RPMI7951 (cell line): Measurements from ENCODE around the gene MYCL.

DNA sequence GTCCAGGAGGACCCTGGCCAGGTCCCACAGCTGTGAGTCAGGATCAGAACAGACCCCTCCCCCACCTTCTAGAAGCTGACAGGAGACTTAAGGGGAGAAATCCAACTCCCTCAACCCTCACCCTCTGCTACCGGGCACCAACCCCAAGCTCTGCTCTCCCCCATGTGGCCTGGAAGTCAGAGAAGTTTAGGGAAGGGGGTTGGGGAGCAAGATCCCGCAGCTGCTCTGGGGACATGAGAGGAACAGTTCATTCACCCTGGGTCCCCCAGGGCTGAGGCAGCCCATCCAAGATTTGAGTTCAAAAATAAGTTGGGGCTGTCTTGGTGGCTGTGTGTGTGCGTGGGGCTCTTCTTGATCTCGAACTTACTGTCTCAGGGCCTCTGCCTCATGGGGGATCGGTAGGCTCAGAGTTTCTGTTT is 1.3 kb downstream of the FHL3 start:
- RAMPAGE, long total RNA, result no peak

- RAMPAGE, long total RNA, result no peak
Measured at GRCh38 chr1:38270316-38270930, 223.8 kb upstream of the POU3F1 start.

DNA sequence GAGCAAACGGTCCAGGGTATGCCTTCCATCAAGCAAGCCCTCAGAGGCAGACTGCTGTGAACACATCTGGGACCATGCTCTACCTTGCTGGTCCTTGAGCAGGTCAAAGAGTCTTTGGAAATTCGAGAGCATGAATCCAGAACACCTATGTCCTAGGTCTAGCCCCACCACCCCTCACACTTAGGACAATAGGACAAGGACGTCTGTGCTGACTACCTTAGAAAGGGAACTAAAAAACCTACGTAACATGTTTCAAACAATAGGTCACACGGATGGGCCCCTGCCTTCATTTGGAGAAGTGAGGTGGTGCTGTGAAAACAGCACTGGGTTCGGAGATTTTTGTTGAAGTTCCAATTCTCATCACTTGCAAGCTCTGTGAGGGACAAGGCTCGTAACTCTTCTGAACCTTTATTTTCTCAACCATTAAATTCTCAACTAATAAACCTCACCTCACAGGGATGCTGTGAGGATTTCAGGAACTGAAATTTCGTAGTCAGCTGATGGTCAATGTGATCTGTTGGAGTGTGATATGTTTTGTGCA is 377.3 kb downstream of the RRAGC start:
- RAMPAGE, long total RNA, result no peak

GRCh38 chr1:38727922-38728938 is 131.3 kb downstream of the RRAGC start:
- RAMPAGE, long total RNA, result no peak

- RAMPAGE, long total RNA, result no peak
Measured at GRCh38 chr1:38857519-38857764, 2.1 kb downstream of the RRAGC start.

GRCh38 chr1:39081882-39082075 is 55.6 kb downstream of the NDUFS5 start:
- RAMPAGE, long total RNA, result no peak

DNA sequence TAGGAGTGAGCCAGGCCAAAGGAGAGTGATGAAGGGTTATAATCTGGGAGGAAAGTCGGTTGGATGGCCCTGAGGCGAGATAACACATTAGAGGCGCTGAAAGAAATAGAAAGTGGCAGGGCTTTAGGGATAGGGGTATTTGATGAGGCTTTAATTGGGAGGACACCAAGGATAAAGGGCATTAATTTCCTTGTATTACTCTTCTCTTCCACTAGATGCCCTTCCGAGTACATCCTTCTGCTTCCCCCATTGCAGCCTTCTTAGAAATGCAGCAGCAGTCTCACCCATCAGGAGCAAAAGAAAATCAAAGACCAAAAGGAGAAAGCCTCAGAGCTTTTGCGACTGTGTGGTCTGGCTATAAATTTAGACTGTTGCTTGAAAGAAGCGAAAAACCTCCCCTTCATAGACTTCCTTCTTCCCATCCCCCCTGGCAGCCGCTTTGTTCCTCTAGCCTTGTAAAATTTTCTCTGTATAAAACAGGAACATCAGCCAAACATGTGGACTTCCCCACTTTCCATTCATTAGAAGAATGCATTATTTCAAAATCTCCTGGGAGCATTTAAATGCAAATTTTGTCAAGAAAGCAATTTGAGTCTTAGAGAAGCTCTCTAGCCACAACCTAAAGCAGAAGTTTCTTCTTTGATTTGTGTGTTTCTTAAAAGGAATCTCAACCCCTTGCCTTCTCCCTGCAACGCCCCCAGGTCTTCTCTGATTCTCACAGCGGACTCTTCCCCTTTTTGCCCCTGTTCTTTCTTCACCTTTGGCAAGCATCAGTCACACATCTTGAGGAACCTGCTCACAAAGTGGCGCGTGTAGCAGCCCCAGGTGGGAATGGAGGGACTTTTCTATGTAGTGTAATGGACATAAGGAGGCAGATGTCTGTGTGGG is 76.6 kb downstream of the NDUFS5 start:
- RAMPAGE, long total RNA, result no peak

DNA sequence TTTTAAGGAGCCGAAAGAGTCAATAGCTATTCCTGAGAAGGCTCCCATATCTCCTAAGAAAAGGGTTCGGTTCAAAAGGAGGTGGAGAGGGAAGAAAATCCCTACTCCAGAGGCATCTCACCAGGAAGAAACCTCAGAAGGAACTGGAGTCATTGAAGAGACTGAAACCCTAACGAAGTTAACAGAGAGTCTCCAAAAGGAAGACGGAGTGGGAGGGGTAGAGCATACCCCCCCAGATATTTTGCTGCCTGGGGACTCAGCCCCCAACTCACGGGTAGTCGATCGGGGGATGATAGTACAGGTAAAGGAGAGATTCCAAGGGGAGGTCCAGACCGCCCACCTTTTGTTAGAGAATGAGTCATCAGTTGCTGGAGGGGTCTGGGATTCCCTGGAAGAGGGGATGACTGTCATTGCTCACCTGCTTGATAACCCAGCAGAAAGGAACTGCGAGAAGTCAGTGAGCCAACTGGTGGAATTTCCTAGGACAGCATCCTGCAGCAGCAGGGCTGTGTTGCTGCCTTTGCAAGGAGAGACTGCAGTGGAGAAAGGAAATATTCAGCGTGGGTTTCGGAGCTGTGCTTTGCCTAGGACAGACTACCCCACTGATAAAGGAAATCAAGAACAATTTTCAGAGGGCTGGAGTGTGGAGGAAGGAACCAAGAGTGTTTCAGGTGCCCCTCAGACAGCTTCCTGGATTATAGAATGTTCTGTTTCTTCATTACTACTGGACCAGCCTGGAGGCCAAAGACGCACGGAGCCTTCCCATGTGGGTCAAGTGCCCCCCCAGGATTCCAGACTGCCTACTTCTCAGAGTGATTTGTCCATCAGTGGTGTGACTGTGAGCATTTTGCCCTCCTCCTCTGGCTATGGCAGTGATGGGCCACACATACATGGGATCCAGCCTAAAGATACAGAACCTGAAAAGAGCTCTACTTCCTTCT is 64.5 kb downstream of the MACF1 start:
- RAMPAGE, long total RNA, result no peak

- RAMPAGE, long total RNA, result no peak
Measured at GRCh38 chr1:39328074-39329122, 123.9 kb downstream of the MACF1 start.

DNA sequence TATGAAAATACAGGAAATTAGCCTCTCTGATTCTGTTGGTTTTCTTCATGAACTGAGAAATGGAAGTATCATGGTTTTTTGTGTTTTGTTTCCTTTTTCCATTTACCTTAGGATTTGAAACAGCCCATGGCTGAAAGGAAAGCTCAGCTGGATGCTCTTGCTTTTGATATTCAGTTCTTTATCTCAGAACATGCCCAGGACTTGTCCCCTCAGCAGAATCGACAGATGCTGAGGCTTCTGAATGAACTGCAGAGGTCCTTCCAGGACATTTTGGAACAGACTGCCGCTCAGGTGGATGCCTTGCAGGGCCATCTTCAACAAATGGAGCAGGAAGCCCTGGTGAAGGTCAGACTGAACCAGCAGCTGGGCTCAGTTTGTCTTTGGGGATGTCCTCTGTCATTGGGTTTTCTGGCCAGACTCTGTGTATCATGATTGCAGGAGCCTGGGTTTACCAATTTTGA is 142.4 kb downstream of the MACF1 start:
- RAMPAGE, long total RNA, result no peak

GRCh38 chr1:39357338-39358009 is 134.0 kb upstream of the BMP8A start:
- RAMPAGE, long total RNA, result no peak

GRCh38 chr1:39378982-39379599 is 112.3 kb upstream of the BMP8A start:
- RAMPAGE, long total RNA, result no peak

- RAMPAGE, long total RNA, result no peak
Measured at GRCh38 chr1:39439048-39439682, 52.3 kb upstream of the BMP8A start.

- RAMPAGE, long total RNA, result no peak
Measured at GRCh38 chr1:39515723-39516039, 24.2 kb downstream of the BMP8A start.

- RAMPAGE, long total RNA, result no peak
Measured at GRCh38 chr1:39560222-39560879, 16.2 kb downstream of the PABPC4 start.

DNA sequence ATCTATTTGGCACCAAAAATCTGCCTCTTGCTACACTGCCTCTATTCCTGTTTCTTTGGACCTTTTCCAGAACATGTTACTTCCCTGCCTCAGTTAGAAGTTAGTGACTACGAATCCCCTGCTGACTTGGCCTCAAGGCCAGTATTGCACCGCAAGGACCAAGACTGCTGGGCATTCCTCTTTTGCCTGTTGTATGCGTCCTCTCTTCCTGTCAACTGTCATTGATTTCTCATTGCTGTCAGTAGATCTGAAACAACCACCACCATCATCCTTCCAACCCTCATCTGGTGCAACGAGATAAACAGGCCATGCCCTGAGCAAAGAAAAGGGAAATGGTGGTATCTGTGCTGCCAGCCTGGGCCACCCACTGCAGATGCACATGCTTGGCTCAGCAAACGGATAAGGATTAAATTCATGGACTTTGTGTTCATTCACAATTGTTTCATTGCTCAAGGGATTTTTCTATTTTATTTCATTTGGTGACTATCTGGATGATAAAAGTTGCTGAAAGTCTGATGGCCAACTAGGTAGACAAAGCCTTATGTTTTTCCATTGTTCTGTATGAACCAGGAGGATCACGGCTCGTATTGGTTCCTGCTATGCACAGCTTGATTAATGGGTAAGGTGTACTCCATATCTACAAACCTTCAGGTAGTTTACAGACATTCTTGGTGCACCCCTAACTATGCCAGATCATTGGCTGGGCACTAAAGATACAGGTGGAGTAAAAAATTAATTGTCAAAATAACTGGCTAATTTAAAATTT is 13.6 kb downstream of the OXCT2 start:
- RAMPAGE, long total RNA, result no peak

GRCh38 chr1:39895165-39895572 is 6.5 kb downstream of the MYCL start:
- RAMPAGE, long total RNA, result no peak

DNA sequence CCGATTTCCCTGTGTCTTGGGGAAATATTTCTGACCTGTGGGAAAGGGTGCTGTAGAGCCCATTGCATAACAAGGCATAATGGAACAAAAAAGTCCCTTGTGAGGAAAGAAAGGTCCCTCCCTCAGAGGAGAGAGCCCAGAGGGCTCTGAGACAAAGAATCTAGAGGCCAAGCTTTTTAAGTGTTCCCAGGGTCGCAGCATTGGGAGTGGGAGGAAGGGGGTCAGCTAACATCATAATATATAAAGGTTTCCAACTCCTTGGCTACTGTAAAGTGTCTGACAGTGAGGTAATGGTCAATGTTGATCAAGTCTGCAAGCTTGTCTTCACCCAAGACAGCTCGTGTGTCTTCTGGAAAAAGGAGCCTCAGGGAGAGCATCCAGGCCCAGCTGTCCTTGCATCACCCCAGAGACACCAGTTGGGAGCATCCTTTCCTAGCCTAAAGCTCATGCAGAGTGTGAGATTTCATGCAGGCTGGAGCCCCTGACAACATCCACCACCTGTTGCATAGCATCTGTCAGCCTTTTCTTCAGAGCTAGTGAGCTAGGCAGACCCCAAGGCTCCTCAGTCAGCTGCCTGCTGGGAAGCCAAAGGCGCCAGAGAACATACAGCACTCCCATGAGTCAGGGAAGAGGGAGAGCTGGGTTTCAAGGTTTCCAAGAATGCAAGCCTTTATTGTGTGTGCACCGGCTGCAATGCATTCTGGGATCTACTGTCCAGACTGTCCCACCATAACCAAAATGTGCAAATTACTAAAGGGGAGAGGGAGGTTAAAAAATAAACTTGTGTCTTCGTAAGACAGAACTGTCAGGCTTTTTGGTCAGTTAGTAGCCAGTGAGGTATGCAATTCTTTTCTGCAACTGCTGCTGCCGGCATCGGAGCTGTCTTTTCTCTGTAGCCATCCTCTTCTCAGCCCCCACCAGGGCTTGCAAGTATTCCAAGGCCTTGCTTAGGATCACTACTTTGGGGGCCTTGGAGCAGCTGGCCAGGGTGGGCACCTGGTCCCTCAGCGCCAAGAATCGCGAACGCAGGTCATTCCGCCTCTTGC is 4.8 kb downstream of the MYCL start:
- RAMPAGE, long total RNA, result no peak

DNA sequence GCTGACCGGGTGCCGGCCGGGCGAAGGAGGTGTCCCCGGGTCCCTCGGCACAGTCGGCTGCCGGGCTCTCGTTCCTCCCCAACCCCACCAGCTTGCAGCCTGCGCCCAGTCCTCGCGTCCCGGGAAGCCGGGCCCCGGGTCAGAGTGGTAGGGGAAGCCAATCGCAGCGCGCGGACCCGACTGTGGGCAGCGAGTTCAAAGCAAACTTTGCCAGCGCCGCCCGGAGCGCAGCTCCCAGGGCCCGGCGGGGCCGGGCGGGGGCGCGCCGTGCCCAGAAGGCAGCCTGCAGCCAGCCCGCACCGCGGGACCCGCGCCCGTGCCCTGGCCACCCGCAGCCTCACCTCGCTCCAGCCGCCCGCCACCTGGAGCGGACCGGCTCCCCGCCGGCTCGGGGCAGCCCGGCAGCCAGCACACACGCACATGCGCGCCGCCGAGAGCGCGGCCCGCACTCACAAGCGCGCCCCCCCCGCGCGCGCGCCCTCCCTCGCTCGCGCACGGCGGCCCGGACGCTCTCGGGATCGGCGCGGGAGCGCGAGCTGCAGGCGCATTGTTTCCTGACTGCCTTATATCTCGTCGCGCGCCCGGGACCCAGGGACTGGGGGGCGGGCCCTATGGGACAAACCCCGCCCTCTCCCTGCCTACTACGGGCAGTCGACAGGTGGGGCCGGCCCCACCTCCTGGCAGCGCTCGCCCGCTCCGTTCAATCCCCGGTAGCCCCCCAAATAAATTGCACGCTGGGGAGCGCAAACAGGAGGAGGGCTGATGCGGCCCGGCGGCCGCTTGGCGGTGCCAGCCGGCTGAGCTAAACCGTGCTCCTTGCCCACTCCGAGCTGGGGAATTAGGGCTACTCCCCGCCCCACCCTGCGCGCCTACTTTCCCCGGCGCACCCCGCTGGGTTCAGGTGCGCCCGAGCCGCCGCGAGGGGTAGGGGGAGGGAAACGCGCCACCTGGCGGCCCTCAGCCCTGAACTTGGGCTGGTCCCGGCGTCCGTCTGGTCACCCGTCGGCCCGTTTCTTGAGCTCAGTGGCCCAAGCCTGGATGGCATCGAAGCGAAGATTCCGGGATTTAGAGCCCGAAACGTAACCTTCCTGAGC is at the start of gene MYCL:
MYCL (minus strand) TSS at position 451 of the 1,094 bp plus-strand sequence.
- RAMPAGE, long total RNA, result no peak

DNA sequence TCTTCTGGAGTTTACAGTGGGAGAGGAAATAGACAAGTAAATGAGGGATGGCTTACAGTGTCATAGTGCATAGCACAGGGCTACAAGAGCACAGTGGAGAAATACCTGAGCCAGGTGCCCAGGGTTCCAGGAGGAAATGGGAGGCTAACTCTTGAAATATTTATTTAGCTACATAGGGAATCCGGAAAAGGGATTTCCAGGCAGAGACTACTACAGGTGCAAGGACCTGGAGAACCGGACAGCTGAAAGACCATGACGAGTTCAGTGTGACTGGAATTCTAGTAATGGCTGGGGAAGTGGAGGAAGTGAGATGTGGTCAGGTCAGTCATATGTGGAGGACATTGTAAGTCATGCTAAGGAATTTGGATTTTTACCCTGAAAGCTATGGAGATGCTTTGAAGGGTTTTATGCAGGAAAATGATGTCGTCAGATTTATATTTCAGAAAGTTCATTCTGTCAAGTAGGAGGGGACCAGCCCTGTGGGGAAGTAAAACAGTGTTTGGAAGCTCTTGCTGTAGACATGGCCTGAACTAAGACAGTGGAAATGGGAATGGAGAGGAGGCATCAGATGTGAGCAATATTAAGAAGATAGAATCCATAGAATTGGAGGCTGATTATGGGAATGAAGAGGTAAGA is 1.8 kb downstream of the CAP1 start:
- RAMPAGE, long total RNA, result no peak